Cerebellum (tissue), 5 donors: ENCODE results near the gene OTOF.

GRCh38 chr2:25233770-25234531 lies 65.6 kb upstream of the POMC start:
- PRO-cap, 3 experiments = no peak in any of the 3 experiments
- RAMPAGE, long total RNA = no peak

- PRO-cap, 3 experiments = no peak in any of the 3 experiments
- RAMPAGE, long total RNA = no peak
These were observed 72.0 kb upstream of the POMC start for GRCh38 chr2:25240234-25240835.

DNA sequence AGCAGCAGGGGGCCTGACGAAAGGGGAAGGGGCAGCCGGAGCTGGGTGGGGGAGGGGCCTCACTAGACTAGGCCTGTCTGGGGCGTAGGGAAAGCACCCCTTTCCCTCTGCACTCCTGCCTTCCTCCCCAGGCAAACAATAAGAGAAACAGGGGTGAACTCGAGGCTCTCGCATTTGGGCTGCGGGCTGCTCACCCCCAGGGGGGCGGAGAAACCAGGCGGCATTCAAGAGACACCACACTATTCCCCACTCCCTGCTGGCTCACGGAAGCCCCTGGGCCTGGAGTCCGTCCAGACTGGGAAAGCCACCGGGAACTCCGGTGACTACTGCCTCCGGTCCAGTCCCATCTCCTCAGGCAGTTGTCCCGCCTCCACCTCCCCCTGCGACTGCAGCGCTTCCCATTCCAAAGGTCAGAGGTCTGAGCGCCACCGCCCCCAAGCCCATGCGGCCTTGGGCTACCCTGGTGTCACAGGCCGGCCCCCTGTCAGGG lies 82.8 kb upstream of the POMC start:
- PRO-cap, 3 experiments = no peak in any of the 3 experiments
- RAMPAGE, long total RNA = no peak

DNA sequence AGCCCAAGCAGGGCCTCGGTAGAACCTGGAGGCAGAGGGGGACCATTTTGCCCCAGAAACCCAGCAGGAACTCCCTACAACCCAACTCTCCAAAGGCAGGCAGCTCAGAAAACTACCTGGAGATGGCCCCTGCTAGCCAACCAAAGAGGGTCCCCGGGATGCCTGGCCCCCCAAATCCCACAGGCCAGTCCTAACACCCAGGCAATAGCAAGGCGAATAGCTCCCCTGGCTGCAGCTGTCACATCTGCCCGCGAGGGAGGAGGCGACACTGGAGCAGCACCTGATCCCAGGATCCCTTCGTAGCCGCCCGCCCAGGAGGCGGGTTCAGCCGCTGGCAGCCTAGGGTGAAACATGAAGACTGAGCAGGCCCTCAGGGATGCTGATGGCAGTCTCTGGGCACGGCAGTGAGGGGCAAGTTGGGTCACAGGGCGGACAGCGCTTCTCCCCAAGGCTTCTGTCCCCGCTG lies 2.1 kb downstream of the DNMT3A start:
- PRO-cap, 3 experiments = no peak in any of the 3 experiments
- RAMPAGE, long total RNA = no peak

DNA sequence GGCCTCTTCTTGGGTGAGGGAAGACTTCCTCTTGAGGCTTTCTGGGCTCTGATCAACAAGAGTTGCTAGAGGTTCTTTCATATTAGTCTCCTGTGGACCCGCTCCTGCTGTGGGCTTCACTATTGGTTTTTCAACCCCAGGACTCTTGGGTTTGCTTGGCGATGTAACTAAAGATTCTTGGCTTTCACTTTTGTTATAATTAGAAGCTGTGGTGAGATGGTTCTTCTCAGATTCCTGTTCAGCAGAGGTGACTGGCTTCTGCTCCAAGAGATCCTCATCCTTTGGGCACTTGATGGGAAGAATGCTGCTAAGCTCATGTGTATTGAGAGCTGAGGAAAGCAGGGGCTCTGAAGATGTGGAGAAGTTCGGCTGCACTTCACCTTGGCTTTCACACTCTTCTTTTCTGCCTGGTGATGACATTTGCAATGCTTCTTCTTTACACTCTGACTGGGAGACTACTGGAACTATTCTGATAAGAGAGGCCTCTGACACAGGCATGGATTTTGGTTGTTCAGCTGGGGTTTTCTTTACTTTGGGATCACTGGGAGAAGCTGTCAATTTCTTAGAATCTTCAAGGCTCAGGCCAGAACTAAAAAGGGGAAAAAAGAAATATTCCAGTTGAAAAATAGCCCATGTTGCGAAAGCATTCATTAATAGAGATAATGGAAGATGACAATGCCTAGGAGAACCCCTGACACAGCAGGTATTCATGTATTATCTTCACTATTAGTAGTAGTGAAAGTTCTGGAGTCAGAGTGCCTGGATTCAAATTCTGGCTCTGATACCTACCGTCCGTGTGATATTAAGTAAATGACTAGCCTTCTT lies 76.7 kb upstream of the DTNB start:
- PRO-cap, 3 experiments = no peak in any of the 3 experiments
- RAMPAGE, long total RNA = no peak

- PRO-cap, 3 experiments = no peak in any of the 3 experiments
- RAMPAGE, long total RNA = no peak
These were observed 62.0 kb downstream of the ASXL2 start for GRCh38 chr2:25816237-25816835.

DNA sequence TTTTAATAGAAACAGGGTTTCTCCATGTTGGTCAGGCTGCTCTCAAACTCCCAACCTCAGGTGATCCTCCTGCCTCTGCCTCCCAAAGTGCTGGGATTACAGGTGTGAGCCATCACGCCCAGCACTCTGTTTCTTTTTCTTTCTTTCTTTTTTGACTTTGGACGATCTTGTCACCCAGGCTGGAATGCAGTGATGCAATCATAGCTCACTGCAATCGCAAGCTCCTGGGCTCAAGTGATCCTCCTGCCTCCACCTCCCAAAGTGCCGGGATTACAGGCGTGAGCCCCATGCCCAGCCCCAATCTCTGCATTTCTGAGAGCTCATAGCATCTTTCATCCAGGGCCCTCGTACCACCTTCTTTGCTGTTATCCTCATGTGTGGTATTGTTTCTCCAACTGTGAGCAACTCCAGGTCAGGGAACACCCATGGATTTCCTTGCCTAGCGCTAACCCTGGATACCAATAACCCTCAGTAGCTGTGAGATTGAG lies 17.2 kb upstream of the KIF3C start:
- PRO-cap, 3 experiments = no peak in any of the 3 experiments
- RAMPAGE, long total RNA = no peak

DNA sequence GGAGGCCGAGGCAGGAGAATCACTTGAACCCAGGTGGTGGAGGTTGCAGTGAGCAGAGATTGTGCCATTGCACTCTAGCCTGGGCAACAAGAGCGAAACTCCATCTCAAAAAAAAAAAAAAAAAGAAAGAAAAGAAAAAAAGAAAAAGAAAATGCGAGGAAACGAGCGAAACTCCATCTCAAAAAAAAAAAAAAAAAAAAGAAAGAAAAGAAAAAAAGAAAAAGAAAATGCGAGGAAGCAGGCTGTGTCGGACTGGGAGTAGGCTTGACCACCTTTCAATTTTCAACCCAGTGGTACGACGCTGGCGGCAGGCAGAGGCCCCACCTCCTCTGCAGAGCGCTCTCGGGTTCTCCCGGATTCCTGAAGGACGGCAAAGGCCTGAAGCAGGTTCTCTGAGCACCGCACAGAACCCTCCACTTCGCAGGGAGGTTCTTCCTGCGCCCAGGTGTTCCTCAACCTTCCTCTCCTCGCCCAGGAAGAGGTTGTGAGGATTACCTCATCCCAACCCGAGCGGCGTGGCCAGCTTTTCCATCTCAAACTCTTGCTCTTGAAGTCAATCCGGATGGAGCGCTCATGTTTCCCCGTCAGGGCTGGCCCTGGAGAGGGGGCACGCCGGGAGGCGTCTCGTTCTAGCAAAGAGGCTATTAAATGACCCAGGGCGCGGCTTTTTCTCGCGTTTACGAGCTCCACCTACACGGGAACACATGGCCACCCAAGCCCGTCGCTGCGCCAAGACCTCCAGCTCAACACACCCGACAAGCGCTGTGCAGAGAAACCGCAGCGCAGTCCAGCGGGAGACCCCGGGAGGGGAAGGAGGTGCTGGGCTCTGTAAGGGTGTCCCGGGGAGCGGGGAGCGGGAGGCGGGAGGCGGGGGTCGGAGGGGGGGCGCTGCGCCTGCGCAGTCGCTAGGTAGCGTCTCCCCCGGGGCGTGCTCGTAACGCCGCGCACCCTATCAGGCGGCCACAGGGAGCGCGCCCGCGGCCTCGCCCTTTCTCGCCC lies 659 bp upstream of the RAB10 start:
- PRO-cap, 3 experiments = peak in 3 of 3 experiments; most common plus-strand start position 354 of the sequence (in 2)
- RAMPAGE, long total RNA = no peak

- PRO-cap, 3 experiments = no peak in any of the 3 experiments
- RAMPAGE, long total RNA = no peak
These were observed 25.7 kb downstream of the RAB10 start for GRCh38 chr2:26059540-26060038.

- PRO-cap, 3 experiments = no peak in any of the 3 experiments
- RAMPAGE, long total RNA = no peak
These were observed 12.5 kb downstream of the GAREM2 start for GRCh38 chr2:26185411-26185691.

DNA sequence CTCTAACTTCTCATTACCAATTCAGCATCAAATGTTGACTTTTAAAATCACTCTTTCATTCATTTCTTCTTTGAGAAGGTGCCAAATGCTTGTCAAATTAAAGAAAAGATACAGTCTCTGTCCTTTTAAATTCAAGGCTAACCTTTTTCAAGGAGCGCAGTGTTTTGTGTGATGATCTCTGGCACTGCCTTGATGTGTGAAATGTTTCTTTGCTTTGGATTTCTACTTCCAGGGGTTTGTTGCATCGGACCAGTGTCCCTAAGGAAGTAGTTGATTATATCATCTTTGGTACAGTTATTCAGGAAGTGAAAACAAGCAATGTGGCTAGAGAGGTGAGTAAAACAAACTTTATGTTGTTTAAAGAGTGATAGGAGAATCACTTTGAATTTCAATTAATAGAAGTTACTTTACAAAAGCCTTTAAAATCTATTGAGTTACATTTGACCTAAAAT lies 28.7 kb downstream of the HADHB start:
- PRO-cap, 3 experiments = no peak in any of the 3 experiments
- RAMPAGE, long total RNA = no peak

DNA sequence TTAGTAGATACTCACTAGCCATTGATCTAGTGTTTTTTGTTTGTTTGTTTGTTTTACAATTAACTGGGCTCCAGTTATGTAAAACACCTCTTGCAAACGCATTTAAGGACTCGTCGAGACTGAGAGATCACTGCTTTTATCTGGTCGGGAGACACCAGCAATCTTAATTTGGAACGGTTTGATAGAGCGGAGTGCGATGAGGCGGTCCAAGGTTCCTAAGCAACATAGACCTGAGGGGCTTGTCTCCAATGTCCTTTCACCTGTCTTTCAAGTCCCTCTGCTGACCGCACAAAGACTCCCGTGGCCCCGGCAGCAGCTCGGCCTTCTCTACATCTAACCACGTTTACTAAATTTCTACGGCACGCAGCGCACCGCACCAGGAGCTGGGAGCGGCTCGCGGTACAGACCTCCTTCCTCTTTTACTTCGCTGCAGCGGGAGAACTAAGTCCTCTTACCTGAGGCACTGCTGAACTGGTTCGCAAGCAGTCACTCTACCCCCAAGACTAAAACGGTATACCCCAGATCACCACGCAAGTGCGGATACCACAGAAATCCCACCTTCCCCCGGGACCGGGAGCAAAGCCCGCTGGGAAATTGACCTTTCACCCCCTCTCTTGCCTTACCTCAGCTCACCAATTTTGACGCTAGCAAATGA lies 560 bp upstream of the SELENOI start:
- PRO-cap, 3 experiments = peak in 3 of 3 experiments; most common minus-strand start position 588 of the sequence (in 2)
- RAMPAGE, long total RNA = start-site peak on the minus strand centred at position 558 of the sequence, 41 bp wide, 31 and 12 reads in 2 replicates

- PRO-cap, 3 experiments = no peak in any of the 3 experiments
- RAMPAGE, long total RNA = no peak
These were observed 6.3 kb upstream of the DRC1 start for GRCh38 chr2:26395251-26396031.

DNA sequence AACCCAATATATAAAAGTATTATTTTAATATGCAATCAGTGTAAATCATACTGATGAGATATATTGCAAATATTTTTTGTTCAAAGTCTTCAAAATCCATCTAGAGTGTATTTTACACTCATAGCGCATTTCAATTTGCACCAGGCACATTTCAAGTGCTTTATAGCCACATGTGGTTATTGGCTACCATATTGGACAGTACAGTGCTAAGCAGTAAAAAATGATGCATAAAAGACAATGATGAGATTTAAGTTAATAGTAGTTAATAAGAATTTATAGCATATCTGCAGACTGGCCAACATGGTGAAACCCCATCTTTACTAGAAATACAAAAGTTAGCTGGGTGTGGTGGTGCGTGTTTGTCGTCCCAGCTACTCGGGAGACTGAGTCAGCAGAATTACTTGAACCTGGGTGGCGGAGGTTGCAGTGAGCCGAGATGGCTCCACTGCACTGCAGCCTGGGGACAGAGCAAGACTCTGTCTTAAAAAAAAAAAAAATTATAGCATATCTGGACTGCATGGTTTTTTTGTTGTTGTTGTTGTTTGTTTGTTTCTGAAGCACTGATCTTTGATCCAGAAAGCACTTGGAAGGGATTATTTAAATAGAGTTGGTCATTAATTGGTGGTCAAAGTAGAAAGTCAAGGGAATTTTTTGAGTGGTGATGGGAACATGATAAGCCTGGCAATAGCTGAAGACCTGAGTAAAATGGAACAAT lies 9.8 kb downstream of the DRC1 start:
- PRO-cap, 3 experiments = no peak in any of the 3 experiments
- RAMPAGE, long total RNA = no peak

DNA sequence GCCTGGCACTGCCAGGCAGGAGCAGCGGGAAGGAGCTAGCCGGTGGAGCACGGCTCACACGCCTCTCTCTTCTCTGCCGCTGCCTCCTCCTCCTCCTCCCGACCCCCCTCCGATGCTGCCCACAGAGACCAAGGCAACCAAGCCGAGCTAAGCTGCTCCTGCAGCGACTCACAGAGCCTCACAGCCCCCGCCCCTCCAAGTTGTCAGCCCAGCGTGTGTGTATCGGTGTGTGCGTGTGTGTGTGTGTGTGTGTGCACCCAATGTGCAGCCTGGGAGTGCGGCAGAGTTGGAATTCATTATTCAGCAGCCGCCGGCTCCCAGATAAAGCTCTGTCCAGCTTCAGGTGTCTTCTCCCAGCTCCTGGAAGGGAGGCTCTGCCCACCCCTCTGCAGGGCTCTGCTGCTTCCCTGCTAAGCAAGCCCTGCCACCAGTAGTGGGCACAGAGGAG lies at the start of gene OTOF:
TSS of gene OTOF (minus strand) at position 172 of the 448 bp plus-strand sequence.
- PRO-cap, 3 experiments = no peak in any of the 3 experiments
- RAMPAGE, long total RNA = no peak

GRCh38 chr2:26693238-26693793 lies 794 bp downstream of the KCNK3 start:
- PRO-cap, 3 experiments = peak in 1 of 3 experiments; most common plus-strand start chr2:26693492 (in 1); most common minus-strand start chr2:26693433 (in 1)
- RAMPAGE, long total RNA = no peak

DNA sequence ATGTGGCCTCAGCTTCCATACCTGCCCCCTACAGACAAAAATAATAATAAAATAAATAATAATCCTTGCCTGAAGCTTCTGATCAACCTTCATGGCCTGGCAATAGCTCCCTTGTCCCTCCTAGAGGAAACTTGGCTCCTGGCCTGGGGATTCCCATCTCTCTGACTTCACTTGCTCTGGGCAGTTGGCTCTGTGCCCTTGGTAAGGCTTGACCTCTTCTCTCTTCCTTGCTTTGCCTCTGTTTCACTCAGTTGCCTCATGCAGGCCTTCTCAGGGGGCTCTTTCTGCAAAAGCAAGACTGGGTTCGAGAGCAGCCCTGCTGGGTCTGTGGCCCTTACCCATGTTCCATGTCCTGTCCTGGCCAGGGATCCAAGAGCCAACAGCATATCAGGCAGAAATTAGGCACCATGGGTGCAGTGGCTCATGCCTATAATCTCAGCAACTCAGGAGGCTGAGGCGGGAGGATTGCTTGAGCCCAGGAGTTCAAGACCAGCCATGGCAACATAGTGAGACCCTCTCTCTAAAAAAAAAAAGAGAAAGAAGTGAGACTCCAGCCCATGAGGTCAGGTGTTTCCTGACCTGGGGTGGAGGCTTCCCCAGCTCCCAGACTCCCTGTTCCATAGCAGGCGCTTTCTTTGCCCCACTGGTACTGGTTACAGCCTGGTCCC lies 7.3 kb downstream of the SLC35F6 start:
- PRO-cap, 3 experiments = no peak in any of the 3 experiments
- RAMPAGE, long total RNA = no peak

GRCh38 chr2:26771949-26773125 lies 8.3 kb downstream of the SLC35F6 start:
- PRO-cap, 3 experiments = no peak in any of the 3 experiments
- RAMPAGE, long total RNA = no peak

GRCh38 chr2:26786289-26786657 lies 417 bp downstream of the CENPA start:
- PRO-cap, 3 experiments = no peak in any of the 3 experiments
- RAMPAGE, long total RNA = no peak

GRCh38 chr2:27023884-27024565 lies 8.7 kb upstream of the TMEM214 start:
- PRO-cap, 3 experiments = no peak in any of the 3 experiments
- RAMPAGE, long total RNA = no peak